Skin of body (tissue), 2 donors: ENCODE measurements around the gene B3GAT1.

GRCh38 chr11:130230060-130231094, 70.8 kb downstream of the ST14 start:
- RAMPAGE, long total RNA = no peak

GRCh38 chr11:130792521-130792733, 123.9 kb downstream of the SNX19 start:
- RAMPAGE, long total RNA = no peak

- RAMPAGE, long total RNA = no peak
Measured at GRCh38 chr11:131423540-131423778, 53.0 kb downstream of the NTM start.

- RAMPAGE, long total RNA = no peak
Measured at GRCh38 chr11:133063837-133065049, 468.1 kb downstream of the OPCML start.

DNA sequence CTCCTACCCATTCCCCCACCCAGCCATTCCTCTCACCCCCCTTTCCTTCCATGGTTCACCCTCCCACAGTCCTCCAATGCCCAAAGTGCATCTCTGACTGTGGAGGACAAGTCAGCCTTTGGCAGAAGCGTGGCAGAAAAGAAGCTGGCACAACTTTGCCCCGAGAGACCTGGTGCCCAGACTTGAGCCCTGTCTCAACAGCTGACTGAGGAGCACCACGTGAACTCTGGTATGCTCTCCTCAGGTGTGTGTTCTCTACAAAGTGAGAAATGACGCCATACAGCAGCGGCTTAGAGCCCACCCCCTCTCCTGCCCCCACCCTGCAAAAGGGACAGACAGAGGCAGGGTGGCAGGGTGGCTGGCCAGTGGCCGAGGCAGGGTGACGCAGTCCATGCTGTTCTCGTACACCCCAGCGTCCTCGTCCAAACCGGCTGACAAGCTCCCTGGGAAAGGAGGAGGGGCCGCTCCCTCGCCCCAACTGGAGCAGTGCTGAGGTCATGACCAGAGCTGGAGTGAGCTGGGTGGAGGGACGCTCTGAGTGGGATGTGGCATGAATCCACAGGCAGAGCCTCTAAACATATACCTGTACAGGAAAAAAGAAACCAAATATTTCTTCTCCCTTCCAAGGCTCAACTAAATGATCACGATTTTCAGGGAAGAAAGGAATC, 30.2 kb downstream of the OPCML start:
- RAMPAGE, long total RNA = no peak

DNA sequence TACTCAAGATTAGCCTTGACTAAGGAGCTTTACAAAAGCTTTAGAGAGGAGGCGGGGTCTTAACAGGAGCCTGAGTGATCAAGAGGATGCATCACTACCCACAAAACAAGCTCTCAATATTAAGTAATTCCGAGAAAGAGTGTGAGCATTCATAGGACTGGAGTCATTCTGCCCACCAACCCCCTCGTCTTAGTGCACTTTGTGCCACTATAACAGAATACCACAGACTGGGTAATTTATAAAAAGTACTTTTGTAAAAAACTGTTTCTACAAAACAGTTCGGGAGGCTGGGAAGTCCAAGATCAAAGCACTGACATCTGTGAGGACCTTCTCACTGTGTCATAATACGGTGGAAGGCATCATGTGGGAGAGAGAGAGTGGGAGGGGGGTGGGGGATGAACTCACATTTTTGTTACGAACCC, 102.8 kb downstream of the SPATA19 start:
- RAMPAGE, long total RNA = no peak

DNA sequence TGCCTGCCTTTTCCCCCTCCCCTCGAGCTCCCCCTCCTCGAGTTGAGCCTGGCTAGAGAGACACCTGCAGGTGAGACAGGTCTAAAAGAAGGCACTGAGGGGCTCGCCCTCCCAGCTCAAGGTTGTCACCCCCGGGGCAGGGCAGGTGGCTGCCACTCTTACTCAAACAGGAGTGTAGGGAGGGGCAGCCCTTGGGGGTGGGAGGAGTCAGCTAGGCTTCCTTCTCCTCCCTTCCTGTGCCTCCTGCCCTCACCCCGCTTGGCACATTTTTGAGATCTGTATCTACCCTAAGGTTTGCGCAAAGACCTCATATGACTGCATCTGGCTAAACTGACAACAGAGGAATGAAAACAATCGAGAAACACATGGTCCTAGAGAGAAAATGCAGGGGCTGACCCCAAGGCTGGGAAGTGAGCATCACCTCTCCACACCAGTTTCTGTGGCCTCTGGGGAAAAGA, 28.2 kb downstream of the IGSF9B start:
- RAMPAGE, long total RNA = no peak

DNA sequence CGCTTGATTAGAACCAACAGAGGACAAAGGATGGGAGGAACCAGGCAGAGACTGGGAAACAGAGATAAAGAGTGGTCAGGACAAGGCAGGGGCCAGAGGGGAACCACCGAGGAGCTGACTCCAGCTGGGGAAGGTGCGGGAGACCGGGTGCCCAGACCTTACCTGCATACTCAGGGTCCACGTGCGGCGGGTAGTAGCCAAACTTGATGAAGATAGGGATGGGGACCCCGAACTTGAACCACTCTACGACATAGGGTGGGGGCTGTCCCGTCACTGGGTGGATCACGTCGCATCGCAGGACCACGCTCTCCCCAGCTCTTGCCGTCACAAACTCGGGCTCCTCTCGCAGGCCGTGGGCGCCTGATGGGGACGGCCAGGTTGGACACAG, 10.9 kb downstream of the IGSF9B start:
- RAMPAGE, long total RNA = no peak

- RAMPAGE, long total RNA = no peak
Measured at GRCh38 chr11:133954912-133956180, 1.4 kb downstream of the IGSF9B start.

DNA sequence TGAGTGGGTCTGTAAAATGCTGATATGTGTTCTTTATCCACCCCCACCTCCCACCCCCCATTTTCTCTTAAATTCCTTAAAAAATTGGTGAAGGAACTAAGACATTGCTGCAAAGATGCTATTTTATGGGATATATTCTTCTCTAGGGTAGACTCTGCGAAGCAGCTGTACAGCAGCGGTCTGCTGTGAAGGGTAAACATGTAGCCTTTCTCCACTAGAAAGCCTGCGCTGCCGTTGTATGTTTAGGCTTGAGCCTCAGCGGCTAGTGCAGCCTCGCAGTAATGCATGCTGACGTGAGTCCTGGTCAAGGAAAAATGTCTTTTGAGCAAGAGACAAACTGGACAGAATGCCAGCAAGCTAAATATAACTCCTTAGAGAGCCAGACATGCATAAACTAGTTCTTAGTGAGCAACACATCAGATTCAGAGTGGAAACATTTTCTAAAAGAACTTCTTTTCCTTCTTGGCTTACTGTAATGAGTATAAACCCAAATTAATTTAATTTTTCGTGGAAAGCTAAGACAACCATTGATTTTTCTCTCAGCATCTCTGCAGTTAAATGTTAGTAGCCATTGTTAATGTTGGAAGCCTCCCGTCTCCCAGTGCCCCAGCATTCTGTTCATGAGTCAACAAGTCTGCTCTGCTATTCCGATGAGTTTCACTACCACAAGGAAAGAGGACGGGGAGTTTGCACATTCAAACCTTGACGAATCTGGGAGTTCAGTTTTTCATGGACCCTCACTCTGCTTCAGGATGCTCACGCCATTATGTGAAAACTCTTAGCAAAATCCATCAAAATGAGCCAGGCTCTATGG, 51.3 kb downstream of the JAM3 start:
- RAMPAGE, long total RNA = no peak

DNA sequence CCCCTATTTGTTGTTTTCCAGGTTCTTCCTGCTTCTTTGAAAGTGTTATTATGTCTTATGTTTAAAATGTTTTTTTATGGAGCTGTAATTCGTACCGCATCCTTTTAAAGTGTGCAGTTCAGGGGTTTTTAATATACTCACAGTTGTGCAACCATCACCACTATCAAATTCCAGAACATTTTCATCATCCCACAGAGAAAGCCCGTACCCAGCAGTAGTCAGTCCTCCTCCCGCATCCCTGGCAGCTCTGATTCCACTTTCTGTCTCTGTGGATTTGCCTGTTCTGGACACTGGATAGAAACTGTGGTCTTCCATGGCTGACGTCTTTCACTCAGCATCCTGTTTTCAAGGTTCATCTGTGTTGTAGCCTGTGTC, 73.7 kb downstream of the JAM3 start:
- RAMPAGE, long total RNA = no peak

GRCh38 chr11:134153700-134154326, 70.0 kb downstream of the NCAPD3 start:
- RAMPAGE, long total RNA = no peak

GRCh38 chr11:134168100-134168395, 55.7 kb downstream of the NCAPD3 start:
- RAMPAGE, long total RNA = no peak

DNA sequence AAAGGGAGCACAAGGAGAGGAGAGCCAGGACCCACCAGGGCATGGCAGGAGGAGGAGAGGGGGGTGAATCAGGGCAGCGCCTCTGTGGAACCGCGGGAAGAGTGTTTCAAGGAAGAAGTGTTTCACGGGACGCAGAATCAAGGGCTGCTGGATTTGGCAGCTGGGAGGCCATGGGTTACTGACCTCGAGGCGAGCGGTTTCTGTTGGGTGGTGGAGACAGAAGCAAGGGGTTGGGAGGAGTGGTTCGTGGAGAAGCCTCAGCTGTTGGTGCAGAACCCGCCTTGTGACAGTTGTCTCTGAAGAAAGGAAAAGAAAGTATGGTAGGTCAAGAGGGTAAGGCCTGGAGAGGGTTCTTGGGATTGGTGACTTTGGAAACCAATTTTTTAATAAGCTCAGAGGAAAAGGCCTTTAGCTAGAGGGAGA, 13.1 kb downstream of the VPS26B start:
- RAMPAGE, long total RNA = no peak

- RAMPAGE, long total RNA = no peak
Measured at GRCh38 chr11:134339746-134340131, 8.0 kb downstream of the GLB1L2 start.

DNA sequence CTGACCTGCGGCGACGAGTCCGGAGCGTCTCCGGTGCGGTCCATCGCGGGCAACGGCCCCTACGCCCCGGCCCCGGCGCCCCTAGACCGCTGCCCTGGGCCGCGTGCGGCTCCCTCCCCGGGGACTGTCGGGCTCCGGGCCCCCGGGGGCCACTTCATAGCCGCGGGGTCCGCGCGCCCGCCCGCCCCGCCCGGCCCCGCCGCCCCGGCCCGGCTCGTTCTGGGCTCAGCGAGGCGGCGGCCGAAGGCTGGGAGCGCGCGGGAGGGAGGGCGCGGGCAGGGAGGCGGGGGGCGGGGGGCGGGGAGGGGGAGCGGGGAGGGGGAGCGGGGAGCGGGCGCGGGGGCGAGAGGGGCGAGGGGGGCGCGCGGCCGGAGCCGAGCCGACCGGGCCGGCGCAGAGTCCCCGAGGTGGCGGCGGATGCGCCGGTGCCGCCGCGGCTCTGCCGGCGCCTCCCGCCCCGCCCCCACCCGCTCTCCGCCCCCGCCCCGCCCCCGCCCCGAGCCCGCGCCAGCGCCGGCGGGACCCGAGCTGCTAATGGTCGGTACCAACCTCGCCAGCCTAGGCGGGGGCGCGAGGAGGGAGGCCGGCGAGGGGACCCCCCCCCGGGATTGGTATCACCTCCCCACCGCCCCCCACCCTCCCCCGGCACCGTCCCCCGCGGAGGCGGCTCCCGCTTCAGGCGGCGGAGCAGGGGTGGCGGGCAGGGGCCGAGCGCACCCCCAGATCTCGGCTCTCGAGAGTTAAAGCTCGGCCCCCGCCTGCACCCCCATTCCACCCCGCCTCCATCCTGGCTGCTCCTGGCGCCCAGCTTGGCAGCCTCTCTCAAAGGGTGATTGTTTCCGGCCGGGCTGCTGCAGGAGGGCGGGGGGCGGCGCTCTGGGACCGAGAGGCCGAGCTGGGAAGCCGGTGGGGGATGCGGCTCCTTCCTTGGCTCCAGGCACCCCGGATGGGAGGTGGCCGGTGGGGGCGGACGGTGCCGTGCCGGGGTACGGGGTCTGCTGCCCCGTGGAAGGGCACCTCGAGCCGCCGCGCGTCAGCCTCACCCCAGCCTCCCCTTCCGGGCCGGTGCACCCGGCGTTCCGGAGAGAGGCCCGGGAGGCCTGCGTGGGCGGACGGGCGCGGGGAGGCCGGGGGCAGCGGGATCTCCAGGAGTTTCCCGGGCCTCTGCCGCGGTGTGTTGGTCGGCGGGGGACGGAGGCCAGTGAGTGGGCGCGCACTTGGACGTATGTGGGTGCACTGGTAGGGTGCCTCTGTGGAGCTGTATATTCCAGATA, at the start of gene B3GAT1:
B3GAT1 (minus strand) TSS at position 441 of the 1,274 bp plus-strand sequence.
- RAMPAGE, long total RNA = no peak

DNA sequence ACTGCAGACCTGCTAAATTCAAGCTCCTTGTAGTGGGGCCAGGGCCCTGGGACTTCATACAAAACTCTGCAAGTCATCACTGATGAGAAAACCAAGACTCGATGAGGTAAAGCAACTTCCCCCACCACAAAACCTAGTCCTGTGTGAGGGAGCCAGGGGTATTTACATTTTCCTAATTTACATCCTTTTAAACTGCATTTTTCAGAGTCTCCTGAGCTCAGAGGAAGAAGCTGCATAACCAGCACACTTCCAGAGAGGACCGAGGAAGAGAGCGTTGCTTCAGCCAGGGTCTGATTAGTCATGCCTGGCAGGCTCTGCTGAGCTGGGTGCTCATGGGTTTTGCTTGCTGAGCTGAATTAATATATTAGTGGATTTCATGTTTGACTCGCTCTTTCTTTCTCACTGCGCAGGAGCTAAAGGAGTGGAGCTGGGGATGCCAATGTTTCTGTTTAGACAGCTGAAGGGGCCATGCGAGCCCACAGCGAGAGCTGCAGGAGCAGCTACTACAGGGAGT, 539.2 kb upstream of the B3GAT1 start:
- RAMPAGE, long total RNA = no peak

GRCh38 chr11:134979092-134979515, 567.1 kb upstream of the B3GAT1 start:
- RAMPAGE, long total RNA = no peak